Parotid gland (tissue), 1 donor: ENCODE measurements around a stretch of chr1.

- PRO-cap = no peak
Measured at GRCh38 chr1:172717660-172717968, 58.7 kb downstream of the FASLG start.

- PRO-cap = no peak
Measured at GRCh38 chr1:172819087-172819640, 160.3 kb downstream of the FASLG start.

DNA sequence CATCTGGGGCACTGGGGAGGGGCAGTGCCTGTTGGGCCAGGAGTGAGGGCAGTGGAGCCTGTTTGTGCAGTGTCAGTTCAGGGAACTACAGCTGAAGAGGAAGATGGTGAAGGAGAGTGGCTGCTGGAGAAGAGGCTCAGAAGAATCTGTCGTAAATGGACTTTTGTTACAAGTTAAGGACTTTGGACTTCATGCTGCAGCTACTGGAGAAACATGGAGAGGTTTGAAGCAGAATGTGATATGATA is 3.2 kb upstream of the TNFSF4 start:
- PRO-cap = no peak

DNA sequence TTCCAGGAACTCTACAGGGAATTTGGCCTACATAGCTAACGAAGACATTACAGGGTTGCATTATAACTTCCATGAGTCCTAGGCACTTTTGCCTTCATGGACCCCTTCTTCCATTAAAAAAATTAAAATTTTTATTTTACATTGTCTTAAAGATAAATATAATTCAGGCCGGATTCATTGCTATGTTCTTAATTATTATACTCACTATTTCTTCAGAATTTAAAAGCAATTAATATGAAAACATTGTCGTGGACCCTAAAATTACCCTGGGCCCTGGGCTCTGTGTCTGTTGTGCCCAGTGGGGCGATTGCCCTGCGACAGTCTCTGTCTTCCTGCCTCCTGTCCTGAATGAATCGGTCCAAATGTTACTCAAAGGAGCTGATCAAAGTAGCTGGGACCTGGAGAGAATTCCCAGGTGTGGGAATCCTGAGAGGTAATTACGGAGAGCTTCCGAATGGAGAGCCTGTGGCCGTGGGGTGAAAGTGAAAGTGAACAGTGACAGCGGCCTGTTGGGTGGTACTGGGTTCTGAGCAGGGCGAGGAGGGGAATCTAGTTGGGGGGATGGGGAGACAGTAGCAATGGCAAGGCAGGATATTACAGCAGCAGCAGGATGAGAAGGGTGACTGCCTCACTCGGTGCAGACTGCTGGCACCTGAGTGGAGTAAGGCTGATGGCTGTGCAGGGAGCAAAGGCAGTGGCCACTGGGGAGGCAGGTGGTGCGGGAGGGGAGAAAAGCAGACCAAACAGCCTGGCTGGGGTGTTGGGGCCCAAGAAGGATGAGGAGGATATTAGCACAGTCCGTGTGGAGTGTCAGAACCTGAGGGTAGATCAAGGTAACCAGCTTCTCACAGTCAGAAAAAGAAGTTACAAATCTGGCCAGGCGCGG is 70.5 kb upstream of the PRDX6 start:
- PRO-cap = no peak

DNA sequence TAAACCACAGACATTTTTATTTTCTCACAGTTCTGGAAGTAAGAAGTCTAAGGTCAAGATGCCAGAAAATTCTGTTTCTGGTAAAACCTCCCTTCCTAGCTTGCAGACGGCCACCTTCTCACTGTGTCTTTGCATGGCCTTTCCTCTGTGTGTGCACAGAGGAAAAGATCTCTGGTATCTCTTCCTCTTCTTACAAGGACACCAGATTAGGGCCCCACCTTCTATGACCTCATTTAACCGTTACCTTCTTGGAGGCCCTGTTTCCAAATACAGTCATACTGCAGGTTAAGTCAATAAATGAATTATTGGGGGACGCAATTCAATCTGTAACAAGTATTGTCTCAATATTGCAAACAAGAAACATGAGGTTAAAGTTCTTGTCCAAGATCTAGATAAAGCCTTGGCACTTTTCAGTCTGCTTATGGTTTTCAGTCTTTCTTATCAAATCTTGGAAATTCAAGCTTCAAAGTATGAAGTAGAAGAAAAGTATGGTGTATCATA is 62.9 kb upstream of the PRDX6 start:
- PRO-cap = no peak

DNA sequence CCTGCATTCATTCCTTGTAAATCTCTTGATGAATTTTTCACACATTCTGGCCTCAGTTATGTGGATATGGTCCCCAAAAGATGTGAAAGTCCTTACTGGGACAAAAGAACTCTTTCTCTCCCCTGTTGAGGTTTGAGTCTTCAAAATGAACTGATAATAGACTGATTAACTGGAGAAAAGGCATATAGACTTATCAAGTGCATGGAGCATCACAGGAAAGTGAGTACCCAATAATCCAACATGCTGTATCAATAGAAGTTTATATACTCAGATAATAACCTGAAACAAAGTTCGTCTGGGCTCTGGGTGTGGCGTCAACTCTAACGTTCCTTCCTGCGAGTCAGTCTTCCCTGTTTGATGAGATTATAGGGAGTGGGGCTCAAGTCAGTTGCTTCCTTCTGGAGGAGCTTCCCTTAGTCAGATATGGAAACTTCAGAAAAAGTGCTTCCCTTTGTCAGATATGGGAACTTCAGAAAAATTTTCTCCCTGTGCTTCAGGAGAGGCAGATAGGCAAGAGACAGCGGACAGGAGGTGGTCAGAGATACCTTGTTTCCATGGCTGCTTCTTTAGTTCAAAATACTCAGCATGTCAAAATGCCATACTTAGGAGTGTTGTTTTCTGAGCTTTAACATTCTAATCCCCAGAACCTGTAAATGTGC is 51.2 kb upstream of the PRDX6 start:
- PRO-cap = no peak

- PRO-cap = bidirectional peak, plus-strand start at chr1:173430133, minus-strand start at chr1:173430059; unidirectional peak, plus-strand start at chr1:173430133
Measured at GRCh38 chr1:173429399-173430261, 47.5 kb upstream of the PRDX6 start.

DNA sequence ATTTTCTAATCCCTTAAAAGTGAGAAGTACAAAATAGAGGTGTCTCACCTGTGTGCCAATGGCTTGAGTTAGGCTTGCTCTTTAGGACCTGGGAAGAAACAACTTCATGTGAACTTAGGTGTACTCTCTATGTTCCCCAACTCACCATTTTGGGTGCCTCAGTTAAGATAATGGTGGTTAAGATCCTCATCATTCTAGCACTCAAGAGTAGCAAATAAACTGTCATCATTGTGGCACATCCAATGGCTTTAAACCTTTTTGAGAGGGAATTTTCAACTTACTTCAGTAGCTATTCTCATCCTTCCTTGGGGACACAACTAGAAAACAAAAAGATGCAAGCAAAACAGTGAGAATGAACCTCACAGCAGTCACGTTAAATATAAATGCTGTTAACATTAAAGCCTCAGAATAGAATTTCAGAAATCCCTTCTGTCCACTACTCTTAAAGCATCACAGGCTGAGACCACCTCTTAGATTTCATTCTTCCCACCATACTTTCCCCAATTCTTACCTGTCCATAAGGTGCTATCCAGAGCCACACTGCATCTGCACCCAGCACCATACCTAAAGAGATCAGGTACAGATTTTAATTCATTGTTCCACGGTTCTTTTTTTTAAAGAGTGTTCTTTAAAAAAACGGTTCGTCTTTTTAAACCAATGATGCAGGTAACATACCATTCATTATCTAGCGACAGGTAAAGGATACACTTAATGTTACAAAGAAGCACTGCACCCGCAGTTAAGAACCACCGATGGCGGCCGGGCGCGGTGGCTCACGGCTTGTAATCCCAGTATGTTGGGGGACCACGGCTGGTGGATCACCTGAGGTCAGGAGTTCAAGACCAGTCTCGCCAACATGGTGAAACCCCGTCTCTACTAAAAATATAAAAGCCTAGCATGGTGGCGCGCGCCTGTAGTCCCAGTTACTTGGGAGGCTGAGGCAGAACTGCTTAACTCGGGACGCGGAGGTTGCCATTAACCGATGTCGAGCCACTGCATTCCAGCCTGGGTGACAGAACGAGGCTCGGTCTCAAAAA is 1.4 kb upstream of the ZBTB37 start:
- PRO-cap = no peak

DNA sequence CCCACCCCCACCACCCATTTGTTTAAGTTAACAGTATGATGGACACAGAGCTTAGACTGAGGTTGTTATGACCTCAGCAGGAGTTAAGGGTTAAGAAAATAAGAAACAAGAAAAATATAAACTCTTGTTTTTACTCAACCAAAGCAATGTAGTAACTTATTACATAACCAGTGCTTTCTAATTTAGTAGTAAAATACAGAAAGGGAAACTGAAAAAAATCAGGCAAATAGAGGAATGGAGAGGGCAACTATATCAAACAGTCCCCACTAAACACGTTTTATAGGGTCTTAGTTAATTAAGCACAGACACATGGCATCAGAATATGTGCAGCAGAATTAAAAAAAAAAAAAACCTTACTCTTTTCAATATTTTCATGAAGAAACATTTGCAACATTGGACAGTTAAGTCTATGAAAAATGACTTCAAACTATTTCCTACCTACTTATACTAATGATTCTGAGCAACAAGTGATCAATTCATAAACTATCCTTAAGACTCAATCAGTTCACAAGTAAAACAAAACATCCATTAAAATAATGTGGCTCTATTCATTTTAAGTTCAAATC is 20.1 kb upstream of the SERPINC1 start:
- PRO-cap = no peak

GRCh38 chr1:174020911-174021431 is 1.2 kb downstream of the RC3H1 start:
- PRO-cap = no peak

GRCh38 chr1:174077716-174078230 is 55.6 kb upstream of the RC3H1 start:
- PRO-cap = no peak

GRCh38 chr1:174159717-174160687 is 682 bp downstream of the RABGAP1L start:
- PRO-cap = no peak

GRCh38 chr1:174437202-174437704 is 10.5 kb upstream of the GPR52 start:
- PRO-cap = no peak

DNA sequence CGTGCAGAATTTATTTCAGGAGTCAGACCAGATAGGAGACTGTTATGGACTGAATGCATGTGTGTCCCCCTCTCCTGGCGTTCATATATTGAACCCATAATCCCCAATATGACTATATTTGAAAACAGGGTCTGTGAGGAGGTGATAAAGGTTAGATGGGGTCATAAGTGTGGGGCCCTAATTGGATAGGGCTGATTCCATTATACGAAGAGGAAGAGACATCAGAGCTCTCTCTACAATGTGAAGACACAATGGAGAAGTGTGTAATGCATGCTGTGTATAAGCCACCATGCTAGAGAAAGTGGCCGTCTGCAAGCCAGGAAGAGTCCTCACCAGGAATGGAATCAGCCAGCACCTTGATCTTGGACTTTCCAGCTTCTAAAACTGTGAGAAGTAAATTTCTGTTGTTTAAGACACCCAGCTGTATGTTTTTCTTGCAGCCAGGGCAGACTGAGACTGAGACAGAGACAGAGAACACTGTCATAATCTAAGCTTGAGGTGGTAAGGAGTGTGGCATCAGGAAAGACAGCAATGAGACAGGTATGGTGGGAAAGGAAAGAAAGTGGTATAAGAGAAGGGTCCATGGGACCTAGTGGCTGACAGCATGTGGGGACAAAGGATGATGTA is 24.1 kb downstream of the GPR52 start:
- PRO-cap = no peak

DNA sequence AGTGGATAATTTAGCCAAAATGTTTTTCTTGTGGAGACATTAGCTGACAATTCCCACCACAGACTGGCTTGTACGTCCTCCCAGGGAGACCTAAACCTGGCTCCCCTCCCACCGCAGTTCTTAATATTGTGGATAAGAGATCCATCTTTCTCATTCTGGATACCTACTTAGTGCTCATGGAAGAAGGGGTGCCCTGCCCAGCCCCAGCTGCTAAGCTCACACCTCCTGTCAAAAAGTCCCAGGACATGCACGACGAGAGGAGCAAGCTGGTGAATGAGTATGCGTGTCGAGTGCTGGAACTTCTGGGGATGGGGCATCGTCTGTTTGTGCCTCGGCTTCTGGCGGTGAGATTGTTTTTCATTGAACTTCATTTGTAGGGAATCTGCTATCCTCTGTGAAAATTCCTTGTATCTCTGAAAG is 199.6 kb upstream of the CACYBP start:
- PRO-cap = no peak

- PRO-cap = no peak
Measured at GRCh38 chr1:174848399-174849043, 151.2 kb upstream of the CACYBP start.

DNA sequence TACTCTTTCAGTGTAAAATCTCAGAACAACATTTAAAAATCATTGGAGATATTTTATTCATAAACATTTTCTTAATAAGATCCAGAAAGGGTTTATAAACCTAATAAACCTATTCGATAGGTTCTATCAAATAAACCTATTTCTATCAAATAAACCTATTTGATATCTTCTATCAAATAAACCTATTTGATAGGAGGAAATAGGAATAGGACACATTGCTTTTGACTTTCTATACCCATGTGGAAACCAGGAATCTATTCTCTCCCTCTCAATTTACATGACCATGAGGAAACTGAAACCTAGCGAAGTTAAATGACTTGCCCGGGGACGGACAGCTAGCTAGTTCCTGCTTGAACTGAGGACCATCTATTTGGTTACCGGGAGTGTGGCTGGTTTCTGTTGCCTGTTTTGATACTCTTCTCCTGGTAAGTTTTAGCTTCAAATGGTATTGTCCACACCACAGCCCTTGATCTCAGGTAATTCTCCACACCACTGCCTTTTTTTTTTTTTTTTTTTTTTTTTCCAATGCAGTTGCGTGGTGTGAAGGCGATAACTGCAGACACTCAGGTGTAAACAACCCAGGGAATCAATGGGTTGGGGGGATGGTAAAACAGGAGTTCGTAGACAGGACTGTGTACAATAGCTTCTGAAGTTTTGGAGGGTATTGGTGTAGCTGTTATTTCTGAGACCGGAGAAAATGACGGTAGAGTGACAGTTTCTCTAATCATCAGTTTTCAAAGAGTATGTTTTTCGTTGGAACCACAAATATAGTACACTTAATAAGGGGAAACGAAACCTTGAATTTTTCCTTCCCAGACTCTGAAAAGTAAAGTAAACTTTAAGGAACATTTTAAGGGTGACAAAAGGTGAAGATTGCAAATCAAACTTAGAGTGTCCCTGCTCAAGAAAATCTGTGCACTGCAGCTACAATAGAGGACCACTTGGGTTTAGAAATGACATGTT is 125.4 kb upstream of the CACYBP start:
- PRO-cap = no peak

DNA sequence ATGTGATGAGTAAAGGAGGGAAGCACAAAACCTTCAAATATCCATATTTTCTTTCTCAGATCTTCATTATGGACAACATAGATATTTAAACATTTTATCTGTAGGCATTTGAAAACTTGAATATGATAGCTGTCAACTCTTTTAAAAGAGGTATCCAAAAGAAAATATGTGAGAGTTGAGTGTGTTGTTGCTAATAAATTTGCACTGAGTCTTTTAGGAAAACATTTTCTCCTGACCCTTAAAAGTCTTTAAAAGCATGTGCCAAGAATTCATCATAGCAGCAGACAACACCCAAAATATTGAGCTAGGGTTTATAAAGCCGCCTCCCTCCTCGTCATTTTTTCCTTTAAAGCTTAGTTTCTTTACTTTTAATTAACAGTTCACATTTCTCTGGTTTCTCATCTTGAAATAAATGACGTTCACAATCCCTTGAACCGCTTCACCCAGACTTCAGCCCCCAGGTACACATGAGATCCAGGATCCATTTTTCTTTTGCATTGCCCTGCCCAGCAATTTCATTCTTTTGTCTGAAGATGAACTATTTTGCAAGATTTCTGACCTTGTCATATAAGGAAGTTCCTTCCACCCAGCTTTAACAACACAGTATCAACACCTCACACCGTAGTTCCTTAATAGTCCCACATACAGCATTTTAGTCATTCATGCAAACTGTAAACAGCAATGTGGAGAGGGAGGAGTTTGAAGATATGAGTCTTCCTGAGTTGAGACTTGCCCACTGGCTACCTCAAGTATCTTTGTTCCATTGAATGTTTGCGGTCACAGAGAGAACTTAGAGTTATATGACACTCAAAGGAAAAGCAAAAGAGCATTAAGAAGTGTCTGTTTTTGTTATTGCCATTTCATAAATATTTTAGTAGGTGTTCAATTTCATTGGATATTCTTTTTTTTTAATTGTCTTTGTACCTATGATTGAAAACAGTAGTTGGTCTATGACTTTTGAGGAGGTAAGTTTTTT is 35.4 kb upstream of the CACYBP start:
- PRO-cap = no peak

DNA sequence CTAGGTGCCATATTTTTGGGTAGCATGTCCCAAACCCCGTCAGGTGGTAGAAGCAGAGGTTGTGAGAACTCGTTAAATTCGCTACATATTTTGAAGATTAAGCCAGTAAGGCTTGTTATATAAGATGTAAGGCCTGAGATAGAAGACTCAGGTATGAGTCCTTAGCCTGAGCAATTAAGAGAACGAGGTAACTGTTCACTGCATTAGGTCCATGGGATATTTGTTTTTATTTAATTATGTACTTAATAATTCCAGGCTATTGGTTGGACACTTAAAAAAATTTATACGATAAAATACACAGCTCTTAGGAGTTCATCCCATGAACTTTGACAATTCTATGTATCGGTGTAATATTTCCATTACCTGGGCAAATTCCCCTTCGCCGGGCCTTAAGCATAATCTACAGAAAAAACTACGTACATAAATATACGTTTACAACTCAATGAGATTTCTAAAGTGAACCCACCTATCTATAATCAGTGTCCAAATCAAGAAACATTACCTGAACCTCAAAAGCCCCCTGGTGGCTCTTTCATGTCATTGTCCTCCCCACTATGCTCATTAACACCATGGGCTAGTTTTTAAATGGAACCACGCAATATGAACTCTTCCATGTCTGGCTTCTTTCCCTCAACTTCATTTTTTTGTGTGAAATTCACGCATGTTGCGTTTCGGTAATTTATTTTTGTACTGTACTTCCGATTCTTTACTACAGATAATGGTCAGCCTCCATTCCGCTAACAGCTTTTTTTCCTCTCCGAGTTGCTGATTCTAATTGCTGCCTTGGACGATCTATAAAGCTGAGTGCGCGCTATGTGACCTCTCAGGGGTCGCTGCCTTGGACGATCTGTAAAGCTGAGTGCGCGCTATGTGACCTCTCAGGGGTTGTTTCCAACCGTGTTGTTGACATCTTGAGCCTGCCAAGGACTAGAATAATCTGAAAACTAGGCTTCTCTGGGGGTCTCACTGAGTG is 1.3 kb upstream of the CACYBP start:
- PRO-cap = no peak

GRCh38 chr1:175000469-175000786 is 681 bp downstream of the CACYBP start:
- PRO-cap = unidirectional peak, minus-strand start at chr1:175000517